AG04449 (cell line): ENCODE measurements around a stretch of chr16.

- RRBS = 56% methylated on average over 4 of the region's 57 CpGs
Observed at GRCh38 chr16:88881124-88881972, 14.9 kb upstream of the PABPN1L start.

- RRBS = no CpG with 5 or more reads among the region's 33 CpGs
Observed at GRCh38 chr16:89102040-89102879, 8.6 kb downstream of the ACSF3 start.

- RRBS = no CpG with 5 or more reads among the region's 8 CpGs
Observed at GRCh38 chr16:89133735-89134022, 37.9 kb upstream of the CDH15 start.

- RRBS = no CpG with 5 or more reads among the region's 28 CpGs
Observed at GRCh38 chr16:89282270-89282870, 64.9 kb downstream of the ZNF778 start.

GRCh38 chr16:89292197-89293075 lies 74.9 kb downstream of the ZNF778 start:
- RRBS = no CpG with 5 or more reads among the region's 29 CpGs

DNA sequence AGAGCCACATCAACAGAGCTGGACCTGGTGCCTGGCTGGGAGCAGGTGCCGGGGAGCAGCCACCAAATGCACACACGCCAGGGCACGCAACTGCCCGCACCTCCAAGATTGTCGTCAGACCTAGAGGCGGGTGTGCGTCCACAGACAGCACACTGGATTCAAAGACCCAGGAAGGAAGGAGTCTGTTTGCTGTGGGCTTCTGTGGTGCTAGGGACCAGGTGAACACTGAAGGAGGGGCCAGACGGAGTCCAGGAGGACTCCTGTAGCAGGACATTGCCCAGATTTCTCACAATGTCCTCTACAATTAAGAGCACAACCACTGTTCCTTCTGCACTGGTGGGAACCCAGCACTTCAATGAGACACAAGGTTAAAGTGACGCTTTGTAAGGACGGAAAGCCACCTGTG lies 118.7 kb downstream of the ZNF778 start:
- RRBS = no CpG with 5 or more reads among the region's 10 CpGs

GRCh38 chr16:89374222-89374998 lies 116.0 kb downstream of the ANKRD11 start:
- RRBS = no CpG with 5 or more reads among the region's 20 CpGs

DNA sequence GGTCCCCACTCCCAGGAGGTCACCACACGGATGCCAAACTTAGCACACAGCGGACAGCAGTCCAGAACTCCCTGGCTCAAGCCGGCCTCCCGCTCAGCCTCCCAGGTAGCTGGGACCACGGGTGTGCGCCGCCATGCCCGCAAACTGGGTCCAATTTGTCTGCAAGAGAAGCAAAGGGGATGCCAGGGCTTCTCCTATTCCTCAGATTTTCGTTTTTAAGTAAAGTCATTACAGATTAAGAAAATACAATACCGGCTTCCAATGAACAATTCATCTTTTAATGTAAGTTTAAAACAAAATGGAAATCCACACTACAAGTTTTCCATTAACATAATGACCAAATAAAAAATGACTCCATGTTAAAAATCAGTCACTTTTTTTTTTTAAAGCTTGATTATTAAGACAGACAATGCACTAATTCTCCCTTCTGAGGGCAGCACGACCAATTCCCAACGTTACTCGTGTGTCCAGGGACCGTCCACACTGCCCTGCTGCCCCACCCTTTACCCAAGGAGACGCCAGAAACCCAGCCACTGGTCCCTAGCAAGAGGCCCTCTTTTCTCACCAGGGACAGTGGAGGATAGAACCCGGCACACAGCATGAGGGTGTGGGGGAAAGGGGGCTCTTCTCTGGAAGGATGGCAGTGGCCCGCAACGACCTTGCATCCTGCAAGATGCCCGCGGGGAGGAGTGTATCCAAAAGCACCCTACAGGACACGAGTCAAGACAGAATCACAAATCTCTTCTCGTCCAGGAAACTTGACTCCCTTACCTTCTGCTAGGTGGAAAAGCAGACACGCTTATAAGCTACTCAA lies 104.3 kb downstream of the ANKRD11 start:
- RRBS = 85% methylated on average over 2 of the region's 23 CpGs

DNA sequence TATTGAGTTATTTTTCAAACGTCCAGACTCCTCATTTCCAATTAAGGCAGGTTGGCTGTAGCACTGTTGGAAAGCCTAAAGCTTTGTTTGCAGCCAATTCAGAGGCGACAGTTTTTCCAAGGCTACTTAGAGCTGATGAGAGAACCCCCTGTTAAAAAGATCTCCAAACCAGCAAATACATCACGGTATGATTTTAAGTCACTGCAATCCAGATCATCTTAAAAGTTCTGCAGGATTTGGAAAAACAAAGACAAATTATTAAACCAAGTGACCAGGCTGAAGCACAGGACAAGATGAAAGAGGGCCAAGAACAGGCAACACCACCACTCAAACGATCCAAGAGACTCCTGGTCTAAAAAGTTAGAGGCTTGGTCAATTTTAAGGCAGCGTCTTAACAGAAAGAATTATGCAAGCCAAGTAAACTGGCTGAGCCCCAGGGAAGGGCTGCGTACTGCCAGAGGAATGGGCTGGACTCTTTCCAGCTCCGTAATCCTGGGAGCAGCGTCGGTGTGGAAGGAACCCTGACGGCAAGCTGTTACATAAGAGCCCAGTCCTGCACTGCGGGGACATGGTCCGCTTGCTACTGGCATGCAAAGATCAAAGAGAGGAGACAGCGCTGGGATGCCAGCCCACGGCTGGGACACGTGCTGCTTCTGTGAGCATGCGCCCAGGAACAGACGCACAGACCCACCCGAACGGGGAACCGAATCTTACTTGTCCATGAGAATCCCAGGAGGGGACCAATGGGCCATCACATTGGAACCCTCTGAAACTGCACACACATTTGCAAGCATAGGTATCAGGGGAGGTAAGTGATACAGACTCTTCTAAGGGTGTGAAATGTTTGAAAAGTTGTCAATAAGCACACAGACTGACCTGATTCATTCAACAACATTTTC lies 95.3 kb downstream of the ANKRD11 start:
- RRBS = no CpG with 5 or more reads among the region's 20 CpGs

GRCh38 chr16:89410639-89411709 lies 79.4 kb downstream of the ANKRD11 start:
- RRBS = no CpG with 5 or more reads among the region's 25 CpGs

GRCh38 chr16:89430463-89431858 lies 59.4 kb downstream of the ANKRD11 start:
- RRBS = no CpG with 5 or more reads among the region's 33 CpGs

DNA sequence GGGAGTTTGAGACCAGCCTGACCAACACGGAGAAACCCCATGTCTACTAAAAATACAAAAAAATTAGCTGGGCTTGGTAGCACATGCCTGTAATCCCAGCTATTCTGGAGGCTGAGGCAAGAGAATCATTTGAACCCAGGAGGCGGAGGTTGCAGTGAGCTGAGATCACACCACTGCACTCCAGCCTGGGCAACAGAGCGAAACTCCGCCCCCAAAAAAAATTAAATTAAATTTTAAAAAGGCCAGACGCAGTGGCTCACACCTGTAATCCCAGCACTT lies 11.0 kb downstream of the ANKRD11 start:
- RRBS = no CpG with 5 or more reads among the region's 5 CpGs

DNA sequence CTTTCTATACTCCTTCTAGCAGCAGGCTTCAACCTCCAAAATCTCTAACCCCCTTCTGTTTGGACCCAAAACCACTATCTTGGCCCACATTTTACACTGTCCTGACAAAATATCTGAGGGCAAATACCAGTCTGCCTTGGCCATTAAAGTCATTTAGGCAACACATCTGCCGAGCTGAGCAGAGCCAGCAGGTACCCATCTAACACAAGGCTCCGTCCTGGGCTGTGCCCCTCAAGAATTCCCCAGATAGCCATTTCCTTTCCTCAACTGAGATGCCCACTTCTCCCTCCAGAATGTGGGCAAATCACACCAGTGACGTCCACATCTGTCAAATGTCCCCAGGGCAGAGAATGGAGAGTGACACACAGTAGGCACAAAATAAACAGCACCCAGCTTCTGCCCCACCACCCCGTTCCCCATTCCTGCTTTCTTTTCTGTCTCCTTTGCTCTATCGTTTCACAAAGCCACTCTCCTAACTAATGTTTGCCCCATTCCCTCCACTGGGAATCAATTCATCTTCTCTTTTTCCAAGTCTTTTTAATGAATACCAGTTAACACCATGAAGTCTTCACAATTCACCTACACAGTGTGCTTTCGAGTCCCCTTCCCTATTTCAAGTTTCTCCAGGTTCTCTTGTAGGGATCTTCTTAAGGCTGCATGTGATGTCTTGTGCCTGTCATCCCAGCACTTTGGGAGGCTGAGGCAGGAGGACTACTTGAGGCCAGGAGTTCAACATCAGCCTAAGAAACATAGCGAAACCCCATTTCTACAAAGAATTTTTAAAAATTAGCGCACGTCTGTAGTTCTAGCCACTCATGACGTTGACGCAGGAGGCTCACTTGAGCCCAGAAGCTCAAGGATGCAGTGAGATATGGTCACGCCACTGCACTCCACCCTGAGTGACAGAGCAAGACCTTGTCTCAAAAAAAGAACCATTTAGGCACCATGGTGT lies 9.4 kb downstream of the ANKRD11 start:
- RRBS = no CpG with 5 or more reads among the region's 12 CpGs

GRCh38 chr16:89488159-89489039 lies 2.0 kb downstream of the ANKRD11 start:
- RRBS = no CpG with 5 or more reads among the region's 11 CpGs

GRCh38 chr16:89498868-89499310 lies 8.5 kb upstream of the ANKRD11 start:
- RRBS = no CpG with 5 or more reads among the region's 9 CpGs

DNA sequence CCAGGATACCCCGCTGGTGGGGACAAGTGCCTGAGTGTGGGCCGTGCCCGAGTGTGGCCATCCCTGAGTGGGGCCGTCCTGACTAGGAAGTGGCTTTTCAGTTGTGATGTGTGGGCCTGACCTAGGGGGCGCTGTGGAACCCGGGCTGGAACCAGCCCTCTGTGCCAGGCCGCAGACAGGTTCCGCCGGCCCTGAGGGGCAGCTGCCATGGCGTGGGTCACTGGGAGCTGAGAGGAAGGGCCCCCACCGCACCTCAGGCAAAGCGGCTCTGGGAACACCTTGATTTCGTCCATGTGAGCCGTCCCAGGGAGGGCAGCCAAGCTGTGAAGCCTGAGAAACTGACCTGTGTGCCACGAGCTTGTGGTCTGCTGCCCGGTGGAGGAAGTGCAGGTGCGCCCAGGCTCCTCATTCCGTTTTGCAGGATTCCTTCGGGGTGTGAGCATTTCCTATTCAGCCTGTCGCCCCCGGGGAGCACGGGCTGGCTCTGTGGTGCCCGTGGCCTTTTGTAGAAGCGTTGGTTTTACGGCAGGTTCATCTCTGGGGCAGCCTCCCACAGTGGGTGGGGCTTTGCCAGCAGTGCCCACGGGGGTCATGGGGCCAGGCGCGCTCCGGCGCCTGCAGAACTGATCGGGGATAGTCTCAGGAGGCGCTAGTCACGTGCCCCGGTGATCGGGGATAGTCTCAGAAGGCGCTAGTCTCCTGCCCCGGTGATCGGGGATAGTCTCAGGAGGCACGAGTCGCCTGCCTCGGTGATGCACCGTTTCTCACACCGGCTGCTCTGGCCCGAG lies 5.3 kb downstream of the RPL13 start:
- RRBS = 14% methylated on average over 21 of the region's 44 CpGs

- RRBS = 4% methylated on average over 18 of the region's 35 CpGs
Observed at GRCh38 chr16:89575034-89575455, 513 bp upstream of the CPNE7 start.

DNA sequence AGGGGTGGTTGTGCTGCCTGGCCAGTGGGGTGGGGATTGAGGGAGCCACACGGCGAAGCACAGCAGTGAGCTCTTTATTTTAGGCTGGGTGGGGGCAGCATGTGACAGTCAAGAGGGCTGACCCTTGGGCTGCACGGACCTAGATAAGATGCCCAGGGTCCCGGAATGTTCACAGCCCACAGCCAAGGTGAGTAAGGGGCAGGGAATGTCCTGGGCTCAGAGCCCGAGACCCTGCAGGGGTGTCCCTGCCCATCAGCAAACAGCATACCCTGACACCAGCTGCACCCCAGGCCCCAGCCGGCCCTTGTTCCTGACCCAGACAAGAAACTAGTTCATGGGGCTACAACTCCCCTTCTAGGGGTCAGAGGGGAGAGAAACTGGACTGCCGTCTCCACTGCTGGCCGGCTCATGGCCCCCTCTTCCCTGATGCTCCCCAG lies 5.6 kb upstream of the SPATA2L start:
- RRBS = no CpG with 5 or more reads among the region's 8 CpGs

DNA sequence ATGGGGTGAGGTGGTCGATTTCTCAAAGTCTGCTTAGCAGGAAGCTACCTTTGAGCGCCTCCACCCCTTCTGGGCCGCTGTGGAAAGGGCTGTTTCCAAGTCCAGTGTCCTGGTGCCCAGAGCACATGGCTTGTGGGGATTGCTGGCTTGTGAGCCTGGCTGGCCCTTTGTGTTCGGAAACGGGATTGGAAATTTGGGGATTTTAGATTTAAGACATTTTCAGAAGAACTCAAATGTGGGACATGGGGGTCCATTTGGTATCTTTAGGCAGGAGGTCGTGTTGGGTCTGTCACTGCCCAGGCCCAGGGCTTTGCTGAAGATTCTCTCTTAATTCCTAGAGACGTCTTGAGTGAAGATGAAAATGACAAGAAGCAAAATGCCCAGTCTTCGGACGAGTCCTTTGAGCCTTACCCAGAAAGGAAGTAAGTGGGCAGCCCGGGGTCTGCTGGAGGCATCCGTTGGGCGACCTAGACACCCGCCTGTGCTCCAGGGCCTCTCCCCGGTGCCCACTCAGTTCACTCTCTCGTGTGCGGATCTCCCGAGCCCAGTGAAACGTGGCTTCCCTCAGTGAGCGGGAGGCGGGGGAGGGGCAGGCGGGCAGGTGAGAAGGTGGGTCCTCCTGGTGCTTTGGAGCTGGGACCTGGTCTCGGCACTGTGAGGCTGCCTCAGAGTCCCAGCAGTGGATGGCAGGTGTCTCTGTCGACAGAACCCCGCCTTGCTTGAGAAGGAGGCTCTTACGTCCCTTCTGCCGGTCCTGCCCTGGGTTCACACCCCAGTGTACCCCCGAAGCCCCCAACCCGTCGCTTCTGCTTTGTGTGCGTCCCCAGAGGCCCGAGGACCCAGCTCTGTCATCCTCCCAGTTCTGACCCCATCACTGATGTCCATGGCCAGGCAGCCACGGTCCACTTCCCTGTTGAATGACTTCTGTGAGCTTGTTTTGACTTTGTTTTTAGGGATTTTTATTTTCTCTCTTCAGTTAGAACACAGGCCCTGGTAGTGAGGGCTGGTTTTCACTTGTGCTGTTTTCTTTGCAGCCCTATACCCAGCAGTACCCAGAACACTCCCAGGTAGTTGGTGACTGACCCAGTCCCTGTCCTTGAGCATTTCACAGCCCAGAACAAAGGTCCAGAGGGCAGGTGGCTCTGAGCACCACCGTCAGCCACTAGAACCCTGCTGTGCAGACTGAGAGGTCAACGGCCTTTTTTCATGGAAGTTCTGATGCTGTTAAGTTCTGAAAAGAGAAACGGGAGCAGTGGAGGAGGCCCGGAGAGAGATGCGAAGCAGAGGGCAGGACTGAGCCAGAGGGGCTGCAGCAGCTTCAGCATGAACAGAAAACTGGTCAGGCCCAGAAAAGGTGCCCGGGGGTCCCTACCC lies 8.0 kb downstream of the ZNF276 start:
- RRBS = 94% methylated on average over 5 of the region's 38 CpGs

DNA sequence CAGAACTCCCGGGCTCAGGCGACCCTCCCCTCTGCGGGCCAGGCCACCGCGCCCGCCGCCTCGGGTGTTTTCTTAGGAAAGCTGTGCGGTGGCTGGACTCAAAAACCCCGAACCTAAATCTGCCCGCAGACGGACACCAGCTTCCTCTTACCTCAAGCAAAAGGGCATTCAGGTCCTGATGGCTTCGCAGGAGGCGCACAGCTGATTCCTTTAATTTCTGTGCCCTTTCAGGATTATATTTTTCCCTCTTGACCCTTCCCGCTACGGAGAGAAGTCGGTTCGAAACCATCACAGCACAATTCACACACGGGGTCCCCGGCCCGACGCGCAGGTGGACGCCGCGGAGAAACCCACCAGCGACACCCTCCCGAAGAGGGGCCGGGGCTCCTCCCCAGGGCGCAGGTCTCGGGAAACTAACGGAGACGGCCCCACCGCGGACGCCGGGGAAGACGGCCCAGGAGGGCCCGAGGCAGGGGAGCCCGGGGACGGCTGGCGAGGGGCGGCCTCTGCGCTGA lies 664 bp downstream of the FANCA start:
- RRBS = 2% methylated on average over 26 of the region's 44 CpGs